Psoas muscle (tissue), 2 donors: ENCODE measurements around the genes NPIPA8 and CLEC19A.

DNA sequence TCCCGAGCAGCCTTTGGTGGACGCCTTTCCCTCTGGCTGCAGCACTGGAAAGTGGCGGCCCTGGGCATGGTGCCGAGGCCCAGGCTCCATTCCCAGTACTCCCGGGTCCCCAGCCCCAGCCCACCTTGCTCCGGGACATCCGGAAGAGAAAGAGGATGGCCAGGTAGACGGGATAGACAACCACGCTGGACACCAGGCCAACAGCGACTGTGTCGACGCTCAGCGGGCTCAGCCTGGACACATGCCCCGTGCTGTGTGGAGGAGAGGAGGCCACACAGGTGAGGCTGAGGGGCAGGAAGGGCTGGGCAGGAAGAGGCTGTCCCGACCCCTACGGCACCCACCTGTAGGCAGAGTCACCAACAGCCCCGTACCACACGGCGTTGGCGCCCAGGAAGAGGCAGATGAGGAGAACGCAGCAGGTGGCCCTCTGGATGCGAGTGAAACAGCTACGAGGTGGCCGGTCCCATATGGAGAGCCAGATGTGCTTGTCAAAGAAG lies at the start of gene NPIPA8:
NPIPA8 (minus strand) TSS at position 227 of the 497 bp plus-strand sequence.
- PRO-cap, 2 experiments = no peak in any of the 2 experiments

GRCh38 chr16:18538459-18539073 lies 23.3 kb downstream of the NOMO2 start:
- PRO-cap, 2 experiments = no peak in any of the 2 experiments

DNA sequence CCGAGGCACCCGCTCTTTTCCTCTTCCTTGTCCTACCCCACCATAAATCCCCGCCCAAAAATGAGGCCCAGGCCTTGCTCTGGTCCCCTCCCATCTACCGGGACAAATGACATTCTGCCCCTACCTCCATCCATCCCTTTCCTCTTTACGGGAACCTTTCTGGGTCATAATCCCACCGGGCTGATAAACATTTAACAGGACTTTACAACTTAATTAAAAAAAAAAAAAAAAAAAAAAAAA lies 1.0 kb downstream of the NOMO2 start:
- PRO-cap, 2 experiments = no peak in any of the 2 experiments

- PRO-cap, 2 experiments = no peak in any of the 2 experiments
Measured at GRCh38 chr16:18829315-18829834, 28.0 kb upstream of the ARL6IP1 start.

GRCh38 chr16:18835746-18836862 lies 34.8 kb upstream of the ARL6IP1 start:
- PRO-cap, 2 experiments = no peak in any of the 2 experiments

- PRO-cap, 2 experiments = no peak in any of the 2 experiments
Measured at GRCh38 chr16:18847454-18848251, 46.3 kb upstream of the ARL6IP1 start.

- PRO-cap, 2 experiments = no peak in any of the 2 experiments
Measured at GRCh38 chr16:18989175-18989779, 5.5 kb downstream of the TMC7 start.

DNA sequence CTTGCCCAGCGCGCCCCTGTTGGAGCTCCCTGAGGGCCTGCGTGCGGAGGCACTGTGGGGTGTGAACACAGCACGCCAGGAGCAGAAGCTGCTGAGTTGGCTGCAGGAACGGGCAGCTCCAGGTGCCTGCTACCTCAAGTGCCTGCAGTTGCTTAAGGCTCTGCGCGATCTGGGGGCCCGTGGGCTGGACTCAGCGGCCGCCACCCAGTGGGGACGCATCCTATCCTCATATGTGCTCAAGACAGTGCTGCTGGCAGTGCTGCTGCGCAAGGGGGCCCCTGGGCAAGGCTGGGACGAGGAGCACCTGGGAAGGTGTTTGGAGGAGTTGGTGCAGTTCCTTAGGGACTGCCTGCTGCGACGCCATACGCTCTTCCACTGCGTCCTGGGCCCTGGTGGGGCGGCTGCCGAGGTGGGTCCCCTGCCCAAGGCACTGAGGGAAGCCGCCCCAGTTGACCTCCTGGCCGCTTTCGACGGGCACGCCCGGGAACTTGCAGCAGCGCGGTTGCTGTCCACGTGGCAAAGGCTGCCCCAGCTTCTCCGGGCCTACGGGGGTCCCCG lies 1.8 kb downstream of the ITPRIPL2 start:
- PRO-cap, 2 experiments = no peak in any of the 2 experiments

DNA sequence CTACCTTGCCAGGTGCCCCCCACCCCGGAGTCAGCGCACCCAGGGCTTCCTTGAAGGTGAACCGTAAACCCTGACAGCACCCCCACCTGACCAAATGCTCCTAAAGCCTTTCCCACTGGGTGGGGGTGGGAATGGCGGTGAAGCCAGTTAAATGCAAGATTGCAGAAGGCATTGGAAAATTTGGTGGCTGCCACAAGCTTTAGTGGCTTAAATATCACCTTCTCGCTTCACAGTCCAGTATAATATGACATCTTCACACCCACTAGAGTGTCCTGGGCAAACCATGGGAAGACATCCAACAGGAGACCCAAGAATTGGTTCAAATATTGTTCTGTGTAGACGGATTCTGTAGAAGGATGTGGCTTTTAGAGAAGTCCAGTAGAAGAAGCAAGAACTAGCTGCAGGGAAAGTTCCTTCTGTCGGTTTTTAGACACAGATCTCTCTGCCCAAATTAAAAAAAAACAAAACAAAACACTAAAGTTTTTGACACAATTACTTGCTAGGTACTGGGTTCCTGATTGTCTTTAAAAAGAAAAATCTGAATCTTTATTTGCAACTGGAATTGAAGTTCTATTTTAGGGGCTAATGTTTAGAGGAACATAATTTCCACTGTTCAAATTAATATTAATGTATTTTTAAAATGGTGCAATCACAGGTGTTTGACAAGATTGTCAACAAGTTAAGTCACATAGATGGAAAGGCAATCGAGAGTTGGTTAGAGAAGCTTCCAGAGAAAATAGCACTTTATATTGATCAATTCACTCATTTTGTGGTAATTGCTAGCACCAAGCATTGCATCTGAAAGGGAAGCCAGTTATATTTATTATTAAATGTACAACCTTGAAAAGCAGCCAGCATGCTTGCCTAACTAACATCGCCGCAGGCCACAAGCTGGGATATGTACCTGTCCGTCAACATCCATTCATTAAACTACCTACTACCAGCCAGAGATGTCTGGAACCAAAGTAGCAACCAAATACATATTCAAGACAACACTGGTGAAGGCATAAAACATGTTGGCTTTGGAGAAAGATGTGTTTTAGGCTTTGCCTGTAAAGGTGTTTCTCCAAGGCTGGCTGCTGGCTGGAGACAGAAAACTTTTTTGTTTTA lies 2.6 kb downstream of the ITPRIPL2 start:
- PRO-cap, 2 experiments = no peak in any of the 2 experiments

DNA sequence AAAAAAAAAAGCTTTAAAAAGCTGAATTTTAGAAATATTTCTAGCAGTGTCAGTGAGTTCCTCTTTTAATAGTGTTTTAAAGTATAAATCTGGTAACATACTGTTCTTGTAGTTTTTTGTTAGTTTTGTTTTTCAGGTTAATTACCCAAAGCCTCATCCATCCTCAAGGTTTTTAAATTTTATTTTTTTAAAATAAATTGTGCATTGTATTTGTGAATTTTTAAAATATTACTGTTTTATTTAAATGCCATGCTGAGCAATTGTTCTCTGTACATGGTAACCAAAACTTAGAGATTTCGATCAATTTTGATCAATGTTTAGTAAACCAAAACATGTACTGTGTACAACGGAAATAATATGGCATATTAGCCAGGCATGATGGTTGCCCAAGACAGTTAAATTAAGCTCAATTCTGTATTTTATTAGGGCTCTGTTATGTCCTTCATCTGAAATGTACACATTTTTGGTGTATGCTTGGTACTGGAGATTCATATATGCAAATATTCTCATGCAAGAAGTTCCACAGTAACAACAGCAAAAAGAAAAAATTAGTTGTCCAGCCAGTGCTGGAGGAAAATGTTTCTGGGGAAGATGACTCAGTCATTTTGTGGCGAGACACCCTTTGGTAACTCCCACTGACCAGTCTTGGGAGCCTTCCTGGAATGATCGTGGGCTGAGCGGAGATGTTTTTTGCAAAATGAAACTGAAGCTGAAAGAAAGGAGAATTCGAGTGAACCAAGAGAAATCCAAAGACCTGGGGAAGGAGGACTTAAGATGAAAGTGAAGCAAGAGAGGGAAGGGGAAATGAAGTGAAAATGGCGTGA lies 4.9 kb downstream of the ITPRIPL2 start:
- PRO-cap, 2 experiments = no peak in any of the 2 experiments

DNA sequence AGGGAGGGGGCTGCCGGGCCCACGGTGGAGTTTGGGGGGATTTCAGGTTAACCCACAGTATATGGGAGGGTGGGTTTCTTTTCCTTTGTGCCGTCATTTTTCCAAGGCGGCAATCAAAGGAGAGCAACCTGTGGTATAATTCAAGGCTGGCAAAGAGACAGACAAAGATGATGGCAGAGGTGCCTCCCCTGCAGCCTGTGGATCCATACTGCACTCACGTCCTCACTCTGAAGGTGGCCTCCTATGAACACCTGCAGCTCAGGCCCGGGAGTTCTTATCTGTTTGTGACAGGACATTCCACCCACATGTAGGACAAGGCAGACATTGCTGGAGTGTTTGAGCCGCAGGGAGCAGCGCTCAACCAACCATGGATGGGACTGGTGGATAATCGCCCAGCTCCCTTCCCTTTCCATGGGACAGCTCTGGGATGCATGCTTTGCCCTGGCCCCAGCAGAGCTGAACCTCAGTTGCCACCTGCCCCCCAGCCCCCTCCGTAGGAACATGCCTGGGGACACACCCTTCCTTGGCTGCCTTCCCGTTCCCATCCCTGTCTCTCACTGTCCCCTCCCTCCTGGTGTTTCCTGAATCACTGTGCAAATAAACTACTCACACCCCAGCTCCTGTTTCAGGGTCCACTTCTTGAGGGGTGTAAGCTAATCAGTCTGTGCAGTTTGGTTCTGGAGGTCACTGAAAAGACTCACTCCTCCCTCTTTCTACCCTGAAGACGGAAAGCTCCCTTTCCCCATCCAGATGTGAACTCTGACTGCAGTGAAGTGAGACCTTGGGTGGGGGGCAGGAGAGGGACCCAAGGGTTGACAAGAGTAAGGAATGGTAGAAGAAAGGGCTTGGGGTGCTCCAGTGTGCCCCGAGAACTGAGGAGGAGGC lies 22.2 kb downstream of the ITPRIPL2 start:
- PRO-cap, 2 experiments = no peak in any of the 2 experiments

GRCh38 chr16:19167538-19167990 lies 476 bp upstream of the SYT17 start:
- PRO-cap, 2 experiments = no peak in any of the 2 experiments

- PRO-cap, 2 experiments = no peak in any of the 2 experiments
Measured at GRCh38 chr16:19182337-19182926, 14.4 kb downstream of the SYT17 start.

DNA sequence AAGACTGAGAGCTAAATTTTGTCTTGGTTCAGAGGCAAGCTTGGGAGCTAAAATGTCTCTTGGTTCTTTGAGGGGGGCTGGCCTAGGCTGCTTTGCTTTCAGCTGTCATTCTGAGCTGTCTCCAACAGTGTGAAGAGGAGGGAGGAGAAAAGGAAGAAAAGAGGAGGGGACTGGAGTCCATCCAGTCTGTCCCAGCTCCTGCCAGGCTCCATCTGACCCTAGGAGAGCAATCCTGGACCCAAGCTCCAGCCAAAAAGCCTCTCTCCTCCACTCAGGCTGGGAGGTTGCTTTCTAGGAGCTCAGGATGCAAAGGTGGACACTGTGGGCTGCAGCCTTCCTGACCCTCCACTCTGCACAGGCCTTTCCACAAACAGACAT lies at the start of gene CLEC19A:
CLEC19A (plus strand) TSS at position 184 of the 378 bp plus-strand sequence.
- PRO-cap, 2 experiments = no peak in any of the 2 experiments

GRCh38 chr16:19348571-19349367 lies 63.2 kb downstream of the CLEC19A start:
- PRO-cap, 2 experiments = no peak in any of the 2 experiments

DNA sequence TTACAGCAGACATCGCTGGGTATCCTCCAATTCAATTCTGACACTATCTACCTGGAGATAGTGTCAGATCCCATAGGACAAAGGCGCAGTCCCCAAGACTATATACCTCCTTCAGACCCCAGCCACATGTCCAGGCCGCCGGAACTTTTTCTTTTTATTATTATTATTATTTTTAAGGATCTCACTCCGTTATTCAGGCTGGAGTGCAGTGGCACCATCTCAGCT lies 33.9 kb downstream of the TMC5 start:
- PRO-cap, 2 experiments = no peak in any of the 2 experiments

DNA sequence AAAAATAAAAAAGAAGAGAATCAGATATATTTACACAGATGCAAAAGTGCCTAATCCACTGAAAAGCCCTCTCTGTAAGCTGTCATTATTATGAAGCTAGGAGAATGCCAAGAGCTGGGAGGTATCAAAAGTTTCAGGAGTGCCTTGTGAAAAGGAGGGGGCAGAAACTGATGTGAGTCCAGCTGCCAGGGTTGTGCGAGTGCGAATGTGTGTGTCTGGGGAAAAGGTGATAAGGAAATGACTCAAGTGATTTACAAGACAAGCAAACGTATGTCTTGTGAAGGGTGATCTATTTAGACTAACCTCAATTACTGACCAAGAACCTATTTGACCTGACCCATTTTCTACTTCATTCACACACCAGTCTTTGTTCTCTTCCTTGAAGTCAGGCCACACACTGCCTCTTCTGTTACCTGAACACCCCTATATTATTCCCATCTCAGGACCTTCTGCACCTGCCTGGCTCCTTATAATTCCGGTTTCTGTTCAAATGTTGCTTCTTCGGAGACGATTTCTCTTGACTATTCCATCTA lies 1.1 kb downstream of the GDE1 start:
- PRO-cap, 2 experiments = no peak in any of the 2 experiments

GRCh38 chr16:19708420-19708800 lies 9.6 kb downstream of the KNOP1 start:
- PRO-cap, 2 experiments = no peak in any of the 2 experiments

- PRO-cap, 2 experiments = no peak in any of the 2 experiments
Measured at GRCh38 chr16:19749545-19750037, 31.5 kb downstream of the IQCK start.

DNA sequence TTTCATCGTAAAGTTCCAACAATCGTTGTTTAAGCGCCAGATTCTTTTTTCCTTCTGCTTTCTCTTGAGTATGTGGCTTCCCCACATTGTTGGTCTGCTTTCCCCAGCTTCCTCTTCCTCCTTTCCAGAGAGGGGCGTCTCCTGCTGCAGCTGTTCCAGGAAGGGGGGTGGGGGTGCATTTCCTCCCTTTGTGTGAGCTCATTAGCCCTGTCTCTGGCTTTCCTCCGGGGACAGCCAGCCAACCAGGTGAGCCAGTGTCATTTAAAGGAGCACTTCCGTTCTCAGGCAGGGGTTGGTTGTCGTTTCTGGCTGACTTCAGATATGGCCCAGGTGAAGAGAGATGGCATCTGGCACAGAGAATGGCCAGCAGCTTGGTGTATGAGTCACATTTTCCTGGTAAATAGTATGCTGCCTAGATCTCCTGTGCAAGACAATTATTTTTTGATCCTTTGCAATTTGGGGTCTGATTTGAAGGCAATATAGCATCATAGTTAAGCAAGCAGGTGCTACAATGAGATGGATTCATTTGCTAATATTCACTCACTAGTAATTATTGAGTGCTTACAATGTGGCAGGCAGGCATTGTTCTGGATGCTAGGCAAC lies 79.7 kb downstream of the GPRC5B start:
- PRO-cap, 2 experiments = peak in 1 of 2 experiments; most common minus-strand start position 56 of the sequence (in 1)